Parietal lobe (tissue), 2 donors: ENCODE measurements around a stretch of chr5.

- RAMPAGE, long total RNA, result no peak
These were observed 302 bp downstream of the CHD1 start for GRCh38 chr5:98928588-98928821.

DNA sequence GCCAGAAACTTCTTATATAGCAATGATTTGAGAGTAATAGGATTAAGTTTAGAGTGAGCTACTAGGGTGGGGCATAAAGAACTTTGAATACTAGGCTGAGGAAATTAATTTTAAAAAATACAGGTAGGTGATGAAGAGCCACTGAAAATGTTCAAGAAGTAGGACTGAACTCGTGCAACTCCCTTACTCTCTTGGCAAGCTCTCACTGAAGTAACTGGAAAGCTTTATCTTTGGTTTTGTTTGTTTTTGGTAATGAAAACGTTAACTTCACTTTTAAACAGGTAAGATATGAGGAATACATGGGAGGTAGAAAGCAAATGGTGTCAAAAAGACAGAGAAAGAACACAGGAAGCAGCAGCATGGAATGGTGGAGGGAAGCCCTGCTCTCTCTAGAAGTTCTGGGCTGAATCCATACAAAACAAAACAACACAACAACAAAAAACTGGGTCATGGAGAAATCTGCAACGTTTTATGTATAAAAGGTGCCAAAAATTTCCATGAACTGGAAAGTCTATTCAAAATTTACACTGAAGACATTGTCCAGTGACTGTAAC lies 91.1 kb upstream of the CHD1 start:
- RAMPAGE, long total RNA, result no peak

DNA sequence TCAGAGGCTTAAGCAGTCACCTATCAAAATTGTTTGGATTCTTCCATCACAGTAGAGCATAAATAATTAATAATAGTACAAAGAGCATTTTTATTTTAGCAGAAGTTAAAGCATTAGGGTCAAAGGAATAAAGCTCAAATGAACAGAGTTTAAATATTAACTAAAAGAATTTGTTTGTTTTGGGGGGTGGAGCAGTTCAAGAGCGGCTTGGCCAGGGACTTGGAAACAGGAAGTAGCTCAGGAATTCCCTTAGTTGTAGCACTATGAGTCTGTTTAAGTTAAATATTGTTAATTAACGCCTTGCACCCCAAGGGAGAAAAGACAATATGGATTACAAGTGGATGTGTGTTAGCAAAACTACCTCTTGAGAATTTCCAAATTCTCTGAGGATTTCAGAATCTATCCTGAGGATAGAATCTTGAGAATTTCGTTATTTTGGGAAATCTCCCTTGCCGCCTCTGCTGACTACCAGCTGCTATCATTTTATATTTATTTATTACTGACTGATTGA lies 96.5 kb upstream of the CHD1 start:
- RAMPAGE, long total RNA, result no peak

DNA sequence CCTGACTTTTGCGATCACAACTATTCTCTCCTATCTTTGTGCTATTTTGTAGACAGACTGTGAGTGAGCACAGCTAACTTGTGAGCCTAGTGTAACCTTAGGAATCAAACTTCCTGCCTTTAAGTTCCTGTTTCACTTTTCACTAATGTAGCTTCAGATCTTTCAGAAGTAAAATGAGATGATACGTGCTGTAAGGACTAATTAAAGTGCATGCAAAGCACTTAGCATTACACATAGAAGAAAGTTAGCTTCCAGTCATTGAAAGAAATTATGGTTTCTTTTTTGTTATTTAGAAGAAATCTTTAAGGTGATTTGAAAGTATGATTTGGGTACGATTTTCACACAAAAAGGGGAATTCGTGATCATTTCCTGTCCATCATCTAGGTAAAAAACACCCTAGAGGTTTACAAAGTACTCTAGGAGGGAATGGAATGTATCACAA lies 122.7 kb downstream of the ST8SIA4 start:
- RAMPAGE, long total RNA, result no peak

- RAMPAGE, long total RNA, result no peak
These were observed 13.9 kb downstream of the ST8SIA4 start for GRCh38 chr5:100889066-100889677.

- RAMPAGE, long total RNA, result no peak
These were observed 300.5 kb downstream of the SLCO4C1 start for GRCh38 chr5:101995644-101995992.

- RAMPAGE, long total RNA, result no peak
These were observed 5.7 kb downstream of the PAM start for GRCh38 chr5:102760666-102761245.

GRCh38 chr5:102913869-102914098 lies 158.7 kb downstream of the PAM start:
- RAMPAGE, long total RNA, result no peak

- RAMPAGE, long total RNA, result no peak
These were observed 171.7 kb downstream of the GIN1 start for GRCh38 chr5:102948238-102948670.

DNA sequence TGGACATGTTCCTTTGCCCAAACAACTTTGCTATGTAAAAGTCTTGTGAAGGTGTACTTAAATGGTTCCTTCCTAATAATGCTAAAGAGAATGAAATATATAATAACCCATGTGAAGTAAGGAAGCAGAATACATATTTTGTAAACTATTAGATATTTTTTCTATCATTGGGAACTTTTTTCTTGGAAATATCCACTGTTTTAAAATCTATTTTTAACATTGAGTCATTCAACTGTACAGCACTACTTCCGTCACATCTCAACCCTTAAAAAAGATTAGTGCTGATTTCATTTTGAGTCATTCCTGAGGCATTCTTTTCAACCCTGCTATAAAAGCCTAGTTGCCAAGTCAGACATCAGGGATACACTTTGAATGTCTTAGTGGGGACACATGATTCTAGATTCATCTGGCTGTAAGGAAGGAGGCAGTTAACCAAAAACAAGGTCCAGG lies 161.0 kb downstream of the GIN1 start:
- RAMPAGE, long total RNA, result no peak

DNA sequence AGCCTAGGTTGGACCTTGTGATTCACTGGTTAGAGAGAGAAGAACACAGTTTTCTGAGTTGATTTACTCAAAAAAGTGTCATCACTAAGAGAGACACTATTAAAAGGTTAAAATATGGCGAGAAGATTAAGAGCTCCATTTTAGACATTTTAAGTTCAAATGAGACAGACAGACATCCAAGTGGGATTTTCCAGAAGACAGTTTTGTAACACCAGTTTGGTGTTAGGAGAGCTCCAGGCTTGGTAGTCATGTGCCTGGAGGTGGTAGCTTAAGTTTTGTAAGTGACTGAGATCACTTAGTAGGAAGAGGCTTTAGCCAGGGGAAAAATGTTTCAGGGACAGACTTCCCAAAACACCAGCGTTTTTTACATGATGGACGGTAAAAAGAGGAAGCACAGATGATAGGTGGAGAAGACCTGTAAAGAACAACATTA lies 150.3 kb downstream of the GIN1 start:
- RAMPAGE, long total RNA, result no peak

- RAMPAGE, long total RNA, result no peak
These were observed 115.2 kb downstream of the MACIR start for GRCh38 chr5:103373730-103374158.

DNA sequence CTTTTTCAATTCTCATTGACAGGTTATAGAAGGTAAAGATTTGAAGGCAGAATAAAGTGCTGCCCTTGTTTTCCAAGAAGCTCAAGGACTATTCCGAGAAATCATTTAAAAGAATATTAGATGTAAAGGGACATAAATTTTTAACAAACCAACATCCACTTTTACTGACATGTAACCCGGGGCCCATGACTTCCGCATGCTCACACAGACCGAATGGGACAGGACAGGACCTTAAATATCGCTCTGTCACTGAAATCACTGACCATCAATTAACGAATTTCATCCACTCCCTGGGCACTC lies 611 bp downstream of the NUDT12 start:
- RAMPAGE, long total RNA, result no peak

- RAMPAGE, long total RNA, result no peak
These were observed 39.9 kb upstream of the NUDT12 start for GRCh38 chr5:103602421-103602858.

DNA sequence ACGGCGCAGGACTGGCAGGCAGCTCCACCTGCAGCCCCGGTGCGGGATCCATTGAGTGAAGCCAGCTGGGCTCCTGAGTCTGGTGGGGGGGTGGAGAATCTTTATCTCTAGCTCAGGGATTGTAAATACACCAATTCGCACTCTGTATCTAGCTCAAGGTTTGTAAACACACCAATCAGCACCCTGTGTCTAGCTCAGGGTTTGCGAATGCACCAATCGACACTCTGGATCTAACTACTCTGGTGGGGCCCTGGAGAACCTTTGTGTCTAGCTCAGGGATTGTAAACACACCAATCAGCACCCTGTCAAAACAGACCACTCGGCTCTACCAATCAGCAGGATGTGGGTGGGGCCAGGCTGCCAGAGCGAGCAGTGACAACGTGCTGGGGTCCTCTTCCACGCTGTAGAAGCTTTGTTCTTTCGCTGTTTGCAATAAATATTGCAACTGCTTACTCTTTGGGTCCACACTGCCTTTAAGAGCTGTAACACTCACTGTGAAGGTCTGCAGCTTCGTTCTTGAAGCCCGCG lies 1424.1 kb downstream of the EFNA5 start:
- RAMPAGE, long total RNA, result no peak

GRCh38 chr5:107633316-107633886 lies 37.3 kb downstream of the EFNA5 start:
- RAMPAGE, long total RNA, result no peak

GRCh38 chr5:107670042-107670725 lies 553 bp downstream of the EFNA5 start:
- RAMPAGE, long total RNA, result no peak

- RAMPAGE, long total RNA, result no peak
These were observed 233.6 kb upstream of the EFNA5 start for GRCh38 chr5:107904184-107904898.

DNA sequence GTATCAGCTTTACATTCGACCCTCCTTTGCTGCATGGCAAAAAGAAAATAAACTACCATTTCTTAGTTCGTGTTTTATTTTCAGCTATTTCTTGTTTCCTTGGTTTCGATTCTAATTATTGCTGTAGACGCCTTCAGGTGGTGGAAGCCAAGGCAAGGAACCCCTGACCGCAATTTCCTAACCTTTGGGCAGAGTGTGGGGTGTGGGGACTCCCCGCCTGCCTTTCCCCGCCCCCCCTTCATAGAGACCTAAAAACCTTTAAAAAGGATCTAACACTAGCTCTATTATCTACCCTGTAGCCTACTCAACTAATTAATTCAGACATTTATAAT lies 19.2 kb upstream of the FER start:
- RAMPAGE, long total RNA, result no peak

DNA sequence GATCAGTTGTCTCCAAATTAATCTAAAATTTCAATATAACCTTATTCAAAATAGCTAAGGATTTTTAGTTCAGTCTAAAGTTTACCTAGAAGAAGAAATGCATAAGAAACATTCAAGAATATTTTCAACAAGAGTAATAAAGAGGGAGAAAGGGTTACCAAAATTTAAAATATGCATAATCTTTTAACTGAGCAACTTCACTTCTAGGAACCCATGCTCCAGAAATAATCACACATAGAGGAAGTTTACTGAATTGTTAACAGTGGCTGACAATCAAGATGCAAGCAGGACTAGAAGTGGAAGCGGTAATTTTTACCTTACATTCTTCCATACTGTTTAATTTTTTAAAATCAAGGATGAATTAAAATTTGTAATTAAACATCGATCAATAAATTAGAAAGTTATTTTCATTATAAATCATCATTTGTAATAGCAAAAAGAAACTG lies 1.8 kb downstream of the PJA2 start:
- RAMPAGE, long total RNA, result no peak